ENCODE measurements around a stretch of chr6.

DNA sequence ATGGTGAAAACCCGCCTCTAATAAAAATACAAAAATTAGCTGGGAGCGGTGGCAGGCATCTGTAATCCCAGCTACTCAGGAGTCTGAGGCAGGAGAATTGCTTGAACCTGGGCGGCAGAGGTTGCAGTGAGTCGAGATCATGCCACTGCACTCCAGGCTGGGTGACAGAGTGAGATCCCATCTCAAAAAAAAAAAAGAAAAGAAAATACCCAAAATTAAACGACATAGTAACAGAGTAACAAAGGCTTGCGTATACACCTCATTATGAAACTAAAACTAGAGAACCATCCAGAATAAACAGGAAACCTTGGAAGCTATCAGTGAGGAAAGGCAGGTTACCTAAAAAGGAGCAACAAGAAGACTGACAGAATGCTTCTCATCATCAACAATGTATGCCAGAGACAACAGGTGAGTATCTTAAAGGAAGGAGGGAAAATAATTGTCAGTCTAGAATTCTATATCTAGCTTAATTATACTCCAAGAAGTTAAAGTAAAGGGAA is 64.3 kb upstream of the NT5E start:
- PRO-cap, 2 experiments: no peak in any of the 2 experiments

- PRO-cap, 2 experiments: no peak in any of the 2 experiments
Observed at GRCh38 chr6:85389037-85389837, 60.6 kb upstream of the NT5E start.

DNA sequence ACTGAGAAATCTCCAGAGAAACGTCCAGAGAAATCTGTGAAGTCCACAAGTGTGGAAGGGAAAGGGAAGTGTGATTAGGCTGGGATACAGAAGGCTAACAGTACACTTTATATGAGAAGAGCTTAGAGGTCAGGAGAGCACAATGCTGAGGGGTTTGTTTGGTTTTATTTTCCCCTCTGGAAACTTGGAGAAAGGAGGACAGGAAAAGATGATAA is 1.6 kb downstream of the NT5E start:
- PRO-cap, 2 experiments: no peak in any of the 2 experiments

DNA sequence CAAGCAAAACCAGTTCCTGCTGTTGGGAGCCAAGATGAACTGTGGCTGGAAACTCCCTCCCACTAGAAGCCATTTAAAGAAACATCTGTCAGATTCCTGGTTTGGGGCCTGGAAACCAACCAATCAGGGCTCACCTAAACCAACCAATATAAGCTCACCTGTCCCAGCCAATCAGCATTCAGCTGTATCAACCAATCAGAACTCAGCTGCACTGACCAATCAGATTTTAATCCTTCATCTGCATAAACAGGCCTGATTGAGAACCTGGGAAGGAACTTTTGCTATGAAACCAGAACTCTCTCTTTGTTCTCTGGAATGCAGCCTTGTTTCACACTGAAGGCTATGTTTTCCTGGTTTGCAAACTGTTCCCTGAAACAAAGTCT is 42.4 kb downstream of the SNX14 start:
- PRO-cap, 2 experiments: no peak in any of the 2 experiments

- PRO-cap, 2 experiments: peak in 2 of 2 experiments; most common plus-strand start chr6:85642117 (in 2); most common minus-strand start chr6:85642524 (in 2)
Observed at GRCh38 chr6:85641530-85642546, 848 bp downstream of the SYNCRIP start.

GRCh38 chr6:85645197-85645693 is 2.6 kb upstream of the SYNCRIP start:
- PRO-cap, 2 experiments: no peak in any of the 2 experiments

DNA sequence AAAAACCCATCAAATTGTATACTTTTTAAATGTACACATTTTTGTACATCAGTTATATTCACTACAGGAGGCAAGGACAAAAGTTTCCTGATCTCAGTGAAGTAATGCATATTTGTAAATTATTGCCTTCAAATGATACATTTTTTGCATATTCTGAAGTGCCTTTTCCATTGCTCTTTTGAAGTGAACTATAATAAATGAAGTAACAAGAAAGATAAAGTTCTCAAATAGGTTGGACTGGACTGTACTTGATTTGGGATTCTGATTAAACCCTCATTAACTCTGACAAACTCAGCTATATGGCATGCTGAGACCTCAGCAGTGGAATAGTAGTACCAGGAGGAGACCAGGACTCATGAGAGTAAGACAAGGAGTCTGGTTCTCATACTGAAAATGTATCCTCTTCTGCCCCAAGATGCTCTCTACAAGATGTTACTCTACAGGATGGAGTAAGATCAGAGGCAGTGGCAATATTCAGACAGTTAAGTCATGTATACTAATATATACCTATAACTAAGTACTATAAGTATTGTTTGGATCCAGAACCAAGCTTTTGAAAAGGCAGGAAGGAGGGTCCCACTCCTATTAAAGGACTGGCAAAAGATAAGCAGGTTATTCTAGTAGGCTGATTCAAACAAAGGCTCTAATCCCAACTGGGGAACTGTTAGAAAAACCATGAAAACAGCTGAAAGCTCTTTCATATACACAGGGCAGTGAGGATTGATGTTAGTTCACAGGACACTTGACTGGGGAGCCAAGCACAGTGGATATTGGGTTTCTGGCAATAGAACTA is 31.9 kb upstream of the SYNCRIP start:
- PRO-cap, 2 experiments: no peak in any of the 2 experiments

- PRO-cap, 2 experiments: no peak in any of the 2 experiments
Observed at GRCh38 chr6:86026877-86027260, 384.2 kb upstream of the SYNCRIP start.

DNA sequence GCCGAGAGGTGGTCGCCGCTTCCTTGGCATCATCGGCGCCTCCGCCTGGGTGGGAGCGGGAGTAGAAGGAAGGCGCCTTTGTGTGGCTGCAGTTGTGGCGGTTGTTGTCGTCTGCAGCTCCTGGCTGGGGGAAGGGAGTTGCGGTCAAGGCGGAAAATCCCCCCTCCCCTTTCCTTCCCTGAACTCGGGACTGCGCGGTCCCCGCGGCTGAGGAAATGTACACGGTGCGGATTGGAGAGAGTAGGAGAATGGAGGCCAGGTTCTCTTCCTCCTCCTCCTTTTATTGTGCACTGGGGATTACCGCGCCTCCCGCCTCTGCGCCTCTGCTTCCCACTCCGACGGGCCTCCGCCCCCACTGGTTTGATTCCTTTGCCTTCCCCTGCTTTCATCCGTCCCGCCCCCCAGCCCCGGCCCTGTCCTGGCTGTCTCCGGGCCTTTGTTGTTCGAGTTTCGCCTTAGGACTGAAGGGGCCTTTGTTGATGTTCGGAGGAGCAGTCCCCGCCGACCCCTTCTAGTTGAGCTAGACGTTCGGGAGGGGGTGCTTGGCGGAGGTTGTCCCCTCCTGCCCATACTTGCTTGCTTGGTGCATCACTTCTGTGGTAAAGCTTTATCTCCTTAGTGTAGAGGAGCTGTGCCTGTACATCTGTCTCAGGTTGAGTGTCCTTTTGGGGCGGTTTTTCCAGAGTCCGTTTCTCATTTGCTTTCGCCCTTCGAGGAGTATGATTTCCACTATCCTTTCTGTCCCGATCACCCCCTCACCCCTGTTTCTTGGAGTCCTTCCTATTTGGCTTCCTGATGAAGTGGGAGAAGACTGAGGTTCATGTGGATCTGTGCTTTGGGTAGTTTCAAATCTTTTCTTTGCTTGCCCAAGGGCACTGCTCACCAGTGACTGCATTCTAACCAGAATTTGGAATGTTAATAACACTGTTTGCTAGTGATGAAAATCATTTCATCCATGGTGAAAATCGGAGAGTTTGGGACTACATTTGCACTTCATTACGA is 767 bp downstream of the ZNF292 start:
- PRO-cap, 2 experiments: peak in 2 of 2 experiments; most common plus-strand start position 523 of the sequence (in 1); most common minus-strand start position 357 of the sequence (in 2)

GRCh38 chr6:87193207-87194489 is 38.3 kb downstream of the ZNF292 start:
- PRO-cap, 2 experiments: peak in 1 of 2 experiments; most common plus-strand start chr6:87193293 (in 1)

- PRO-cap, 2 experiments: no peak in any of the 2 experiments
Observed at GRCh38 chr6:87260210-87260794, 62.1 kb upstream of the SMIM8 start.

DNA sequence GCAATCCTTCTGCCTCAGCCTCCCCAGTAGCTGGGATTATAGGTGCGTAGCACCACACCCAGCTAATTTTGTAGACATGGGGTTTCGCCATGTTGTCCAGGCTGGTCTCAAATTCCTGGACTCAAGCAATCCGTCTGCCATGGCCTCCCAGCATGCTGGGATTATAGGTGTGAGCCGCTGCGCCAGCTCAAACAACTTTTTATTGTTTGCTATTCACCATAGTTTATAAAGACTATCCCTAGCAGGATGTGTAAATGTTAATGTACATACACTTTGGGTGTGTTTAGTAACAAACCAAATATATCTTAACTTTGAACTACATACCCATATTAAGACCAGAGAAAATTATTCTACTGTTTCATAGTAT is 22.3 kb downstream of the SLC35A1 start:
- PRO-cap, 2 experiments: no peak in any of the 2 experiments

- PRO-cap, 2 experiments: no peak in any of the 2 experiments
Observed at GRCh38 chr6:87825630-87826102, 123.6 kb upstream of the AKIRIN2 start.

DNA sequence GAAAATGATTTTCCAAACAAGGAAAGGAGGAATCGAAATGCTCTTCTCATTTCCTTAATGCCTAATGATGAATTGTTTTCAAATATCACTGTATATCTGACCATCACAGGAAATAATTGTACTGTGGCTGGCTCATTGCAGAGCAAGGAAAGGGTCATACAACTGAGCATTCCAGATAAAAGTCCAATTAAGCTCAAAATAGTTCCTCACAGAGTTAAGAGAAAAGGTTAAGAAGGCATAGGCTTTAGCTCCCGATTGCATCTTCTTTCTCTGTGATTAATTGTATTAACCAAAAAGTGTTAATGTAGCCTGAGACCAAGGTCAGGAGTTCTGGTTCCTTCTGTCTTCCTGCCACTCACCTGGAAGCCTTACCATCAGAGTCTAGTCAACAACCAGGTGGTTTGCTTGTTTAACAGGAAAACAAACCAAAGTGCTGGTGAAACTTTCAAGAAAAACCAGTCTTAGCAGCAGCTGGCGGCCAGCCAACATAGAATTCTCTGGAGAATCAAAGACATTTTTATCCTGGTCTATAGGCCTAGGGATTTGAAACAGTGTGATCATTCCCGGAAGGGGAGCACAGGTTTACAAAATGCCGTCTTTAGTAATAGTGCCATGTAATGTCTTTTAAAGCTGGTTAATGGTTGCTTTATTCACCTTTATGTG is 146.4 kb upstream of the AKIRIN2 start:
- PRO-cap, 2 experiments: no peak in any of the 2 experiments

- PRO-cap, 2 experiments: no peak in any of the 2 experiments
Observed at GRCh38 chr6:88167406-88167834, 1.3 kb upstream of the CNR1 start.

DNA sequence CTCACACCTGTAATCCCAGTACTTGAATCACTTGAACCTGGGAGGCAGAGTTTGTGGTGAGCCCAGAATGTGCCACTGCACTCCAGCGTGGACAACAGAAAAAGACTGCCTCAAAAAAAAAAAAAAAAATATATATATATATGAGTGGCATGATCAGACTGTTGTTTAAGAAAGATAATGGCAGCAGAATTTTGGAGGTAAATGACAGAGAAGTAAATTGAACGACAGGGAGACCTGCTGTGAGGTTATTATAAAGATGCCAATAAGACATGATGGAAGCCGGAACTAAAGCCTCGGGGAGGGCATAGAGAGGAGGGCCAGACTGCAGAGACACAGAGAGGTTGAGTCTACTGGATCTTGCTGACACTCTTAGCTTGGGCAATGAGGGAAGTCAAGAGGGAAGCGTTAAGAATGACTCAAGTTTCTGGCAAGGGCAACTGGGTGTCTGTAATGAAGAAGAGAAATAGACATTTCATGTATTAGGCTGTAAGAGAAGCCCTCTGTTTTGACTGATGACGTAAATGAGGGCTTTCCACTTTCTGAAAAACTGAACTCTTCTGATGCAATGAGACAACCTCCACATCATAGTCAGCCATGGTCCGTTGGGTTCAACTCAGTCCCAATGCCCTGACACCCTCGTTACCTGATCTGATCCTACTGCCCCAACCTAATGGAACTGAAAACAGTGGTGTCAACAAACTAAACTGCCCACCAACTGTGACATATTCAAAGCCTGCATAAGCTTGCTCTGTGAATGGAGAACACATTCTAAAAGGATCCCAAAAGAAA is 46.0 kb upstream of the PNRC1 start:
- PRO-cap, 2 experiments: no peak in any of the 2 experiments

DNA sequence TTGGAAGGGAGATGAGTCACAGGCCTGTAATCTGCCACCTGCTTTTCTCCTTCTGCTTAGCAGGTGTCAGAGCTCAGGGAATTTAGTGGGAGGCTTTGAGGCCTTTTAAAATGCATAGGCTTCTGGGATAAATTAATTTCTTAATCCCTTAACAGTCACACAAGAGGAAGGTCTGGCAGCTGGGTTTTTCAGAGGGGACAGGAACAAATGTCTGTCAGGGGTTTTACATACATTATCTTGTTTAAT is 17.0 kb downstream of the GABRR2 start:
- PRO-cap, 2 experiments: no peak in any of the 2 experiments

DNA sequence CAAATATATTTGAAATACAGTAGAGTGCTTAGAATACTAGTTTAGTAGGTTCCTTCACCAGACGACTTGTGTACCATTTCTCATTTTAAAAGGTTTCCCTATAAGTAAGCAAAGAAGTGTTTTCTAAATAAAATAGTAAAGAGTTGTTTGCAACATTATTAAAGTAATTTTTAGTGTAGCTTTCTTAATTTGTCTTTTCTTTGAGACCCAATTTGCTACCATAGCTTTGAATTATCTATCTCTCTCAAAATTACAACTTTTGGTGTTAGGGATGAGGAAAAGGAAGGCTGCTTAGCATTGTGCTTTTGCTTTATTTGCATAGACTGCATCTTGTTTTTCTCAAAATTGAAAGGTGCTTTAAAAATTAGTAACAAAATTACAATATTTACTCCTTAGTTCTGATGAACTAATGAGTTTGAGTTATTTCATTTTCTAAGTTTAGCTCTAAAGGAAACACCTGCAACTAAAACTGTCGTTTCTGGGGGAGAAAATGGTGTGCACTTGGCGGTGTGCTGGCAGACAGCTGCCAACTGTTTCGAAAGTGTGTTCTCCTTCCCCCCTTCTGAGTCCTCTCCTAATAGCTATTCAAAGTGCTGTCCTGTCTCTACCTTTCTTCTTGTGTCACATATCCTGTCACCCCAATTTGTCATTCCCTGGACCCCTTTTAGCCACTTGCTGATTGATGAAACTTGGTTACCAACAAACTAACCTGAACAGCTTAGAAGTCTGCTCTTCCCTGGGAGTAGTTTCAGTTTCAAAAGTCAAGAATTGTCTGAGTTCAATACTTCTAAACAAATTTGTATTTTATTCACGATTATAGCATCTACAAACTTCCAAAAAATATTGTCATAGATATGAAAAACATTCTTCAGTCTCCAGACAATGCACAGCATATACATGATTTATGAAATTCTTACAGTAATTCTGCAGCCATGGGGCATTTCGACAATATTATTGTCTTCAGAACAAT is 4.8 kb upstream of the UBE2J1 start:
- PRO-cap, 2 experiments: no peak in any of the 2 experiments

- PRO-cap, 2 experiments: no peak in any of the 2 experiments
Observed at GRCh38 chr6:89654037-89654723, 15.6 kb upstream of the LYRM2 start.

GRCh38 chr6:89661924-89662527 is 23.5 kb upstream of the LYRM2 start:
- PRO-cap, 2 experiments: no peak in any of the 2 experiments